Measurements from ENCODE around the genes COMMD6 and SCEL.

DNA sequence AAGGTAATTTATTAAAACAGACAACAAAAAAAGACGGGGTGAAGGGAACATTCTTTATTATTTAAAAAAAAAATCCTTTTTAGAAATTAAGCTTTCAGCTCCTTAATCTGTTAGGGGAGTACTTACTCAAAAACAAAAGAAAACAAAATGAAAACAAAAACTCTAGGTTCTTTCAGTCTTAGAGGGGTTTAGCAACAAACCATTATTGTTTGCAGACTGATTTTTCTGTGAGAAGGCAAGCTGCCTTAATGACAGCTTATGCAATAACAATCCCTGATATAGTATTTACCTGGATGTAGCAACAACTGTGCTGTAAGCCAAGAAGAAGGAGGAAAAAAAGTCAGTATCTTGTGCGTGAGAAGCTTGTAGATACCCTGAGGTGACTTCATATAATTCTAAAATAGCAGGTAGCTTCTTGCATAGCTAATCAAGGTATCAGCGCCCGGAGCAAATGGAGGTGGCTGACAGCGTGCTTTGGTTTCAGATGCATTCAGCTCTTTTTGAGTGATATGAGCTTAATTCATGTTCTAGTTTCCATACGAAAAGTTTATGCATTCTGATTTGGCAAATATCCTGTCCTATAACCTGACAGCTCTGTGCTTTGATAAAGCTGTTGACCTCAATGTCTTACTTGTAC, 309.8 kb downstream of the KLF5 start:
- RAMPAGE, long total RNA = no peak
- RRBS = no CpG with 5 or more reads among the region's 6 CpGs

GRCh38 chr13:73520558-73520988, 461.8 kb downstream of the KLF5 start:
- RAMPAGE, long total RNA = no peak
- RRBS = no CpG with 5 or more reads among the region's 5 CpGs

- RAMPAGE, long total RNA = no peak
- RRBS = no CpG with 5 or more reads among the region's 5 CpGs
These were observed 887.2 kb downstream of the KLF5 start for GRCh38 chr13:73945973-73946344.

DNA sequence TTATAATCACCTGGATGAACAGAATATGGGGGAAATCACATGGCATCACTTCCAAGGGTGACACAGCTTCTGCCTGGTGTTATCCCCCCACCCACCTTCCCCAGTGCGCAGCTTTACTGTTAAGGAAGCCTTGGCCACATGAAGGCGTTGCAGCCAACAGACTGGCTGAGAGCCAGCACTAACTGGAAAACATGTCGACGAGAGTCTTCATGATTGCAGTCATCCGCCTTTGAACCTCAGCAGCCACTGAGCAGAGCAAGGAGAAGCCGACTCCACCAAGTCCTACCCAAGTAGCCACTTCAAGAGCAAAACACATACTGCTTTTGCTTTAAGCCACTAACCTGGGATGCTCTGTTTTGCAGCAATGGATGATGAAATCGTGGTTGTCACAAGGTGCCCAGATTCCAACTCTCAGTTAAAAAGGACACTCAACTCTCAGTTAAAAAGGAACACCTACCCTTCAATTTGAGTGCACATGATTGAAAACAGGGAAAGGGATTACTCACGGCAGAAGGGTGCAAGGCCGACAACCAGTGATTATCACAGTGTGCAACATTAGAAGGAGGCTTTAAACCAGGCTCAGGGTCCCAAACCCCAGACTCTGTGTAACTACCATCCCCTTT, 926.3 kb downstream of the KLF5 start:
- RAMPAGE, long total RNA = no peak
- RRBS = no CpG with 5 or more reads among the region's 9 CpGs

DNA sequence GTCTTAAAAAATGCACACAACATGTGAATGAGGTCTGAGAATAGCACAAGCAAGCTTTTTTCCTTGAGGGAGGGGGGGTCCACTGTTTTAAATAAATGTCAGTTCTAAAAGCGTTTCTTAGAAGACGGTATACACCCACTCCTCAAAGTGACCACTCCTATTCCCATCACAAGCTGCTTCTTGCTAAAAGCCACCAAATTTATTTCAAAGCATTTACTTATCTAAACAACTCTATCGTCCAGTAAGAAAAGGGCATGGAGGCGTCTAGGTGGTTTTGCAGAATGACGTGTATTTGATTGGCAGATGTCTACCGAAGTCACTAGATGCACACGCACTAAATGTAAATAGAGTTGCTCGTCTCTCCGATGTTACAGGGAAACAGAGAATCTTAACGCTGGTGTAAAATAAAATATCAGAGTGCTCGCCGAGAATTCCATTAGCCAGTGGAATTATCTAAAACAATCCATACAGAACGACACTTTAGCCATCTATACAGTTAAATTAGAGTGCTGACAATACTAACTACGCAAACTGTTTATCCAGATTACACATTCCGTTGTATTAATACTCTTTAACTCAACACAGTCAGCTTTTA, 1073.4 kb downstream of the KLF5 start:
- RAMPAGE, long total RNA = no peak
- RRBS = no CpG with 5 or more reads among the region's 15 CpGs

DNA sequence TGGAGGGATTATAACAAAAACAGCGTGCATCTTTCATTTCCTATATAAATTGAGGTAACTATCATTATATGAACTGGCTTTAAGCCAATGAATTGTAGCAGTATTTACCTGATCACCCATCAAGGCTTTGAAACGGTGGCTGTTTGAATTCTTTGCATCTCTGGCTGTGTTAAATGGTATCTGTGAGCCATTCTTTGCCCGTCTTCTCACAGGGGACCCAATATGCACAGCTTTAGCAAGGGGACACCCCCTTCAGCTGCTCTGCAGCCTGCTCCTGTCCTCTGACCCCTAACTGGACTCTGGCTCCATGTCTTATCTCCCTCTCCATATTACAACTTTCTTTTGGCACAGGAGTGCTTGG, 1109.2 kb downstream of the KLF5 start:
- RAMPAGE, long total RNA = no peak
- RRBS = no CpG with 5 or more reads among the region's 3 CpGs

- RAMPAGE, long total RNA = no peak
These were observed 1143.2 kb downstream of the KLF5 start for GRCh38 chr13:74202060-74202282.

DNA sequence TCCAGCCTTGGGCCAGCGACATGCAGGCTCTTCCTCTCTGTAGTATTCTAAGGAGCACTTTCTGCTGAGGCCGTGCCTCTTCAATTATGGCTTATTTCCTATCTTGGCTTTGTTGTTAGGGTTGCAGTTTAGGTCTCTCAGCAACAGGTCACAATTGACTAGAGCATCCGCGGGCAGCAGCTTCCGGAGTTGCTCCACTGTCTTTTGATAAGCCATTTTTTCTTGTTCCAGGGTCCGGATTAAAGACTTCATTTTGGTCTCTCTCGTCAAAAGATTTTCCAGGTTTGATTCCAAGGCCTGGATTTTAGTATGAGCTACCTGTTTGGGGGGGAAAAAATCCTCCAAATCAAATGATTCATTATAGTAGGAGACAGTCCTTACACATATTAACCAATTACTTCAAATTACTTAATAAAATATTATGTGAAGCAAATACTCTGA, 195.2 kb downstream of the TBC1D4 start:
- RAMPAGE, long total RNA = no peak
- RRBS = no CpG with 5 or more reads among the region's 7 CpGs

GRCh38 chr13:75537282-75537973, at the start of gene COMMD6:
Gene COMMD6, minus strand, starts transcription at chr13:75537841.
- RAMPAGE, long total RNA = start-site peak on the minus strand at chr13:75537815-75537858, 1,917 and 3,879 reads in 2 replicates
- RRBS = 0% methylated on average over 3 of the region's 38 CpGs

GRCh38 chr13:76886615-76886776, 291 bp upstream of the KCTD12 start:
- RAMPAGE, long total RNA = no peak
- RRBS = no CpG with 5 or more reads among the region's 12 CpGs

- RAMPAGE, long total RNA = no peak
- RRBS = 2% methylated on average over 6 of the region's 47 CpGs
These were observed 563 bp downstream of the CLN5 start for GRCh38 chr13:76992251-76993037.

DNA sequence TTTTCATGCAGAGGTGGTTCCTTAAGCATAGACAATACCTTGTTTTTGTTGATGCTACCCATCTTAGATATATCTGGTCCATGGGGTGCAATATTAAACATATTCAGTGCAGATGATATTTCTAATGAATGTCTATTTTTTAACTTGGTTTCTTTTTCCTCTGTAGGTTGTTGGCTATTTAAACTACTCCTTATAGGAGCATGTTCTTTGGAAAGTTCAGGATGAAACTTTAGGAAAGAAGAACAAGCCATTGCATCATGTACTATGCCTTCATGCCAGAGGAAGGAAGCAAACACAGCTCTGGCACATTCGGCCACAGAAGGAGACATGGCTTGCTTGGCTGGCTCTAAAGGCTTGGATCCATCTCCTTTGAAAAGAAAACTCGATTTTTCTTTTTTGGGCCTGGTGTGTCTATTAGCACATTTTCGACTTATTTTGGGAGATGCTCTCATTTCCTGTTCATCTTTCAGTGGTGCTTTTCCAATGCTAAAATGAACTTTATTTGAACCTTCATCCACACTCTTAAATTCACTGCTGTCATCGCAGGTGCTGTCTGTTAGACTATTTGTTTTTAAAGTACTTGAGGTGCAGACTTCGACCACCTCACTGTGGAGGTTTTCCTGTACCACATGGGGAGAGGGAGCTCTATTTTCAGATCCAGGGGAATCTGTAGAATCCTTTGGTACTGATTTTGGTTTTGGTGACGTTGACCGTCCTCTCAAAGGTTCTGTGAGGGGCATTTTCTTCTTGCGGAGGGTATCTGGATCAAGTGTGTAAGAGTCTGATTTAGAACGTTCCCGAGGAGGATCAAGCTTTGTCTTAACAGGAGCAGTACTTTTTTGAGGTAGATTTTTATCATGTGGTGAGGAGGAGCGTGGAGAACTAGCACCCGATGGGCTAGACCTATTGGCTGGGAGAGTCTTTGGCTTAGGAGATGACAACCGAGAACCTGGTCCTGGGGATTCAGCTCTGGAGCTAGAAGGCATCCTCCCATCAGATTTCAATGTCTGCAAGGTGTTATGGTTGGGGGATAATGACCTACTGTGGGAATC, 71.1 kb upstream of the FBXL3 start:
- RAMPAGE, long total RNA = no peak
- RRBS = no CpG with 5 or more reads among the region's 13 CpGs

GRCh38 chr13:77232833-77233563, 93.9 kb downstream of the MYCBP2 start:
- RAMPAGE, long total RNA = no peak
- RRBS = no CpG with 5 or more reads among the region's 6 CpGs

DNA sequence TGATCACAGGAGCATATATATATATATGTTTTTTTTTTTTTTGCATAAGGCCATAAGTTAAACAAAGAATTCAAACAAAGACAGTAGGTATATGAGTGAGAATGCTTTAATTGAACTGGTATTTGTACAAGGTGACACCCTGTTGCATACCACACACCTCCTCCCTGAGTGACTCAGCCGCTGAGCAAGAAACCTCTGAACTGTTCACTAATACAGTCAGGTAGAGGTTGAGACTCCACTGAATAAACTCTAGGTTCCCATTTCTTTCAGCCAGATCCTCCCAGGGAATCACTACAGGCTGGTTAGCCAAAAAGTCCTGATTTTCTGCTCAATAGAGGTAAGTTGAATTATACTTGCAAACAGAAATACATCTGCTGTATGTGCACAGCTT, at the start of gene SCEL:
SCEL (plus strand) TSS at position 219 of the 391 bp plus-strand sequence.
- RAMPAGE, long total RNA = no peak
- RRBS = no CpG with 5 or more reads among the region's 1 CpG

GRCh38 chr13:77695728-77696677, 1.5 kb upstream of the SLAIN1 start:
- RAMPAGE, long total RNA = no peak
- RRBS = no CpG with 5 or more reads among the region's 9 CpGs

DNA sequence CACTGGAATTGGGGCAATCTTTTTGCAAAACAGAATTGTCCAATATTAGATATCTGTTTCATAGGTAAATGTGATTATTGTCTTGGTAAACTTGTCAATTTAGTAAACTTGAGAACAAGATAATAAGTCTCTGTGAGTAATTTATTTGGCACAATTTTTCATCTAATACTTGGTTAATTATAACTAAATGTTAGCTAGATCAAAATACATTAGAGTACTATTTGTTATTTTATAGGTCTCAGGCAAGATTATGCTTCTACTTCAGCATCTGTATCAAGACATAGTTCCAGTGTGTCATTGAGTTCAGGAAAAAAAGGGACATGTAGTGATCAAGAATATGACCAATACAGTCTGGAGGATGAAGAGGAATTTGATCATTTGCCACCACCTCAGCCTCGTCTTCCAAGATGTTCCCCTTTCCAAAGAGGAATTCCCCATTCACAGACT, 48.8 kb downstream of the SLAIN1 start:
- RAMPAGE, long total RNA = no peak
- RRBS = no CpG with 5 or more reads among the region's 1 CpG

- RAMPAGE, long total RNA = no peak
- RRBS = no CpG with 5 or more reads among the region's 2 CpGs
These were observed 65.0 kb downstream of the EDNRB start for GRCh38 chr13:77853676-77853889.

GRCh38 chr13:77860652-77861189, 57.9 kb downstream of the EDNRB start:
- RAMPAGE, long total RNA = no peak
- RRBS = no CpG with 5 or more reads among the region's 1 CpG

DNA sequence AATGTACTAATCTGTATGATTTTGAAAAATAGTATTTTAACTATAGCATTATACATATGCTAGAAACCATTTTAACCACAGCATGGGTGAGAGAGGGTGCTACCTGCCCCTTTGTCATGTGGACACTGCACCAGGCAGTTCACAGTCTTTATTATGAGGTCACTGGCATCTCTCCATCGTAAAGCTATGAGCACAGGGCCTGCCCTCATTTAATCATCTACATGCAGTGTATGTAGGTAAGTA, 21.7 kb downstream of the EDNRB start:
- RAMPAGE, long total RNA = no peak
- RRBS = no CpG with 5 or more reads among the region's 1 CpG

GRCh38 chr13:77897893-77898761, 20.5 kb downstream of the EDNRB start:
- RAMPAGE, long total RNA = no peak
- RRBS = no CpG with 5 or more reads among the region's 7 CpGs

Measured in epithelial cell of alveolus of lung (primary cell).